Endometrial microvascular endothelial cells (primary cell): ENCODE measurements around a stretch of chr20.

DNA sequence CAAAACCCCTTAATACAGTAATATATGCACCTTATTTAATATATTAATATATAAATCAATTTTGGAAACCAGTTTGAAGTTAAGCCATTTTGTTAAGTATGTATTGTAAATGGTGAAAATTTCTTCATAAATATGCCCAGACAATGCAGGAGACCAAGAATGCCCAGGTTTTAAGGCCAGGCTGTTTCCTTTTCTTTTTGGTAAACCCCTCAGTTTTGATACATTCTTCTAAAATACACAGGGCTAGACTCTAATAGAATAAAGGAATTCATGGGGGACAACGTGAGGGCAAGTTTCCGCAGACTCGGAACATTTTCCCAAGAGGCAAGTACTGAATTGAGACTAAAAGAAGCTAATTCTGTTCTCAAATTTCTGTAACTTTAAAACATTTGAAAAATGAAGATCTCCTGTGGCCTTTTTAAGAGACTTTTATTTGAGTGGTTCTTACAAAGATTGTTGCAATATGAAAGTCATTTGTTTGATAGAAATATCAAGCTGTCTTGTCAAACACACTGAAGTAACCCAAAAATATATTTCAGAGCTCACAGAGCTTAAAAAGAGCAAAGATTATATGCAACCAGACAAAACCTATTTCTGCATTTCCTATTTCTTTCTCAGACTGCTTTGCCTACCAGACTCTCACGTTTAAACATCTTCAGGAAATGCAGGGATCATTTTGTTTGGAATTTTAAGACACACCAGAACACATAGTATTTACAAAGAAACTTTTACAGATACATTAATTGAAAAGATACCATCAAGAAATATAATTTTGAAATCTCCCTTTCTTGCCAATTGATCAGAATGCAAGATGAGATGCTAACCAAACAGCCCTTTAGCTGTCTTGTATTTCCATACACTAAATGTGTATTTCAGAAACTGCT, 4.2 kb downstream of the ROMO1 start:
- RAMPAGE, long total RNA = no peak

DNA sequence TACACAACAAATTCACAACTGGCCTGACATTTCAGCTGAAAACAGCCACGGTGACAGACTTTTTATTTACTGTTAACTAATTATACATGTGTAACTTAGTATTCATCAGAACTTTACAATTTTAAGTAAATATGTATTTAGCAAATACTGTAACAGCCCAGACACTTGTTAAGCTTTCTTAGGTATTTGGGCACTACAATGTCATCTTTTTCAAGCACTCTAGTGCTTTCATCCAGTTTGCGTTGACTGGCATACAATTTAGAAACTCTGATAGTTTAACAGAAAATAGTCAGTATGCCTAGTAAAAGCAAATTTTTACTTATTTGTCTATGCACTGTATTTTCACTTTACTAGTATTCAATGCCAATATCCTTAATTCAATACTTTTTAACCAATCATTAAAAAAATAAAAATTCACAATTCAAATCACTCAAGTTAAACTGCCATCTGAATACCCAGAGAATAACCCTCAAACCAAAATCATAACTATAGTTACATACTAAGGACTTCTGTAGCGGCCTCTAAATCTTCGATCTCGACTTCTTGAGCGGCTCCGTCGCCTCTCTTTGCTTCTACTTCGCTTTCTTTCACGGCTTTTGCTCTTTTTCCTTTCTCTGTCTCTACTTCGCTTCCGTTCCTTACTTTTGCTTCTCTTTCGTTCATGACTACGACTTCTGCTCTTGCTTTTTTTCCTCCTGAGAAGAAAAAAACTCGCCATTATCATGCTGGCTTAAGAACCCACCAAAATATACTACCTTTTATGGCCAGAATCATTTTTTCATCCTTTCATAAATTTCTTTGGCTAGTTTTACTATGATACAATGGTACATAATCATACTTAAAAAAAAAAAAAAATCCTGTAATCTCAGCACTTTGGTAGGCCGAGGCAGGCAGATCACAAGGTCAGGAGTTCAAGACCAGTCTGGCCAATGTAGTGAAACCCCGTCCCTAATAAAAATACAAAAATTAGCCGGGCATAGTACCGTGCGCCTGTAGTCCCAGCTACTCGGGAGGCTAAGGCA, 10.3 kb downstream of the RBM39 start:
- RAMPAGE, long total RNA = no peak

DNA sequence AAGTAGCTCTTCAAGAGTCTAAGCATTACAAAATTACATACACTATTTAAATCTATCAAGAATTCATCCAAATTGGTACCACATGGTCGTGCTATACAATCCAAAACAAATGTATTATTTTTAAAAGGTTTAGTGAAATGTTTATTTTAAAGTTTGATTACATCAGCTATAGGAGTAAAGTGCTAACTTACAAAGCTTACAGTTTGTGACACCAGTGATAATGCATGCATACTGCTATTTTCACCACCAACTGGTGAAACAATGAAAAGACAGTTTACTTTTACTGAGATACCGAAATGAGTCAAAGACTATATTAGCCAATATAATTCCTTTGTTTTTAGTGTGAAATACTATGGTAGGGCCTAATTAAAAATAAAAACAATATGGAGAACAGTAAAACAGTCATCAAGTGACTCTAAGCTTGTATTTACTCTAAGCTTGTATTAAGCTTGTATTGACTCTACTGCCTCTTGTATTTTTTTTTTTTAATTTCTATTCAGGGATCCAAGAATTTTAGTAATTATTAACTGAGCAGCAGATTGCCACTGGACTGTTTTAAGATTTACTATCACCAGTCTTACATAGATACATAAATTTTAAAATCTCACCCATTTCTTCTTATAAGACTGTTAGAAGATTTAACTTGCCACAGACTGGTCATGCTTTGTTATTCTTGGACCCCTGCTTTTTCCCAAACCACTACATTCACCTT, 2.2 kb downstream of the RBM39 start:
- RAMPAGE, long total RNA = no peak

DNA sequence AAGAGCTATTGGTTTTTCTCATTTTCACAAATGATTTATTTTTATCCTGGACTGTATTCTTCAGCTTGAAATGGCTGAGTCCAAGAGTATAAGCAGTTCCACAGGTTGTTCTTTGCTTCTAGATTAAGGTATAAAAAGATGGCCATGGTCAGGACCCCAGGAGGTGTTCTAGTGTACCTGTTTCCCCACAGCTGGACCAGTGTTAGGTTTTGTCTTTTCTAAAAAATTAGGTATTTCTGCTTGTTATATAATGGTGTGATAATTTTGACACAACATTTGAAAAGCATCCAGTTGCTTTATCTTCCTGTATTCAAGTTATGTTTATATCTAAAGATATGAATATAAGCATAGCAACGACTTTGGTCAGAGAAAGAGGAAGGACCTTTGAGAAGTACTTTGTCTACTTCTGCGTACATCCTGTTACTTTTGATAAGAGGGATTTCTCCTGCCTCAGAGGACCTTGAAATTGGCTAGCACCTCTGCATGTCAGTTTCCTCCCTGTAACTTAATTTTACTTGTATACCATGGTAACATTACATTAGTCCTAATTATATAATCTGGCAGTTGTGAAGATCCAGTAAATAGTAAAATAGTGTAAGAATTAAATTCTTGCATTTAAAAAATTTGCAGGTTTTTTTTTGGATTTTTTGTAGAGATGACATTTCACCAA, 24.7 kb downstream of the PHF20 start:
- RAMPAGE, long total RNA = no peak

GRCh38 chr20:36064105-36064470, 90.5 kb upstream of the EPB41L1 start:
- RAMPAGE, long total RNA = no peak

- RAMPAGE, long total RNA = no peak
Observed at GRCh38 chr20:36064535-36065638, 89.7 kb upstream of the EPB41L1 start.

DNA sequence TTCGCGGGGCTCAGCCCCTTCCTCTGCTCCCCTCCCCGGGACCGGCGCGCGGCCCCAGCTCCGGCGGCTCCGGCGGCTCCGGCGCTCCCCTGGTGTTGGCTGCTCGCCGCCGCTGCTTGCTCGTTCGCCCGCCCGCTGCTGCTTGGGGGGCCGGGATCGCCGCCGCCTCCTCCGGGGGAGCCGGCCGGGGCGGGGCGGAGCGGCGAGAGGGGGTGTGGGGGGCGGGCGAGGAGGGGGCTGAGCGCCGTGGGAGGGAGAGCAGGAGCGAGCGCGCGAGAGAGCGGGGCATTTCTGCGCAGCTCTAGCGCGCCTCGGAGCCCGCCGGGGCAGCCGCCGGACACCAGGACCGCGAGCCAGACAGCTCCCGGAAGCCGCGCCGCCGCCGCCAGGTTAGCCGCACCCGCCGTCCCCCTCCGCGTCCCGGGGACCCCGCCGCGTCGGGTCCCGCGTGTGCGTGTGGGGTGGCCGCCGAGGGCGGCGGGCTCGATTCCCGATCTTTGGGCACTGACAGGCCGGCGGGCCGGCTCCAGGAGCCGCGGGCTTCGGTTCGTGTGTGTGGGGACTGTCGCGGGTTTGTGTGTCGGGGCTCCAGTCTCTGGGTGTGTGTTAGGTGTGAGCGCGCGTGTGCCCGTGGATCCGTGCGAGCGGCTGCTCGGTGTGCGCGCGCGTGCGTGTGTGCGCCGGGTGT, 62.0 kb upstream of the EPB41L1 start:
- RAMPAGE, long total RNA = no peak

- RAMPAGE, long total RNA = no peak
Observed at GRCh38 chr20:36094111-36095122, 60.1 kb upstream of the EPB41L1 start.

GRCh38 chr20:36122284-36122859, 32.2 kb upstream of the EPB41L1 start:
- RAMPAGE, long total RNA = no peak

GRCh38 chr20:36465161-36465820, 76.0 kb upstream of the MYL9 start:
- RAMPAGE, long total RNA = no peak

- RAMPAGE, long total RNA = no peak
Observed at GRCh38 chr20:36578271-36579023, 5.0 kb downstream of the TGIF2 start.

- RAMPAGE, long total RNA = no peak
Observed at GRCh38 chr20:36606448-36607272, 1.1 kb downstream of the RAB5IF start.

- RAMPAGE, long total RNA = no peak
Observed at GRCh38 chr20:36862863-36863351, 431 bp downstream of the SOGA1 start.

DNA sequence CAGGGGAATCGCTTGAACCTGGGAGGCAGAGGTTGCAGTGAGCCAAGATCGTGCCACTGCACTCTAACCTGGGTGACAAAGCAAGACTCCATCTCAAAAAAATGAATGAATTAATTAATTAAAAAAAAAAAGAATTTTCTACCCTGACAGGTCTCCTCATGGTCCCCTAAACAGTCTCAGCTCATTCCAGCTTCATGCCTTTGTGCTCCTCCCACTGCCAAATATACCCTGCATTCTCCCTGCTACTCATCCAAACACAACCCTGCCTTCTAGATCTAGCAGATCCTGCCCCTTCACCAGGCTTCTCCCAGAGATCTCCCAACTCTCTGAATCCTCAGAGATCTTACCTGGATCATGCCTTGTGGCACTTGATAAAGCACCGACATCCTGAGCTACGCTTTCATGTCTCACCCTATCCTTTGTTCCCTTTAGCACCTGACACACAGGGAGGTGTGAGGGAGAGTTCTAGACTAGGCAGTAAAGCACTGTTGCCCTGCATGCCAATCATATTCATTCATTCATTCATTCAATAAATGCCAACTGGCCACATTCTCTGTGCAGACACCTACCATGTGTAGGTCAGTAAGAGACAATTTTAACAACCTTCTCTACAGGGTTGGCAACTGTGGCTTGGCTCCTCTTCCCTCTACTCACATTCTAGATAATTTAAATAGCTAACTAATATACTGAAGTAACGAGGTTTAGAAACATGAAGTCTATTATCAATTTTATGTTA, 21.0 kb downstream of the TLDC2 start:
- RAMPAGE, long total RNA = no peak

- RAMPAGE, long total RNA = no peak
Observed at GRCh38 chr20:36949890-36950523, 1.5 kb downstream of the SAMHD1 start.

DNA sequence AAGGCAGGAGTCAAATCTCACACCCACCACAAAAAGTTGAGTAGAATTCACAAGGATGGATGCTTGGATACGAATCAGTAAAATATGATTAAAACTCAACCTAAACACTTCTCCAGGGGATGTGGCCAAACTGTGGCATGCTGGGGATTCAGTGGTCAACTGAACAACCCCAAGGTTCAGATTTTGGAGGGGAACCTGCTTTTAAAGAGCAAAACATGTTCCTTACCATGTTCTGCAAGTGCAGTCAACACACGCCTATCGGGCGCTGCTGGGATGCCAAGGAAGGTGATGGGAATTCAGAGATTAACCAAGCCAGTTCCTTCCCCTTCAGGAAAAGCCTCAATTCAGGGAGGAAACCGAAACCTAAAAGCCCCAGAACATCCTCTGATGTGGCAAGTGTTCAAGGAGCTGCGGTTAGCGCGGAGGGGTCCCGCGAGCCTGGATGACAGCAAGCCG, 956 bp downstream of the SAMHD1 start:
- RAMPAGE, long total RNA = no peak

- RAMPAGE, long total RNA = no peak
Observed at GRCh38 chr20:36969439-36969975, 18.0 kb upstream of the SAMHD1 start.

DNA sequence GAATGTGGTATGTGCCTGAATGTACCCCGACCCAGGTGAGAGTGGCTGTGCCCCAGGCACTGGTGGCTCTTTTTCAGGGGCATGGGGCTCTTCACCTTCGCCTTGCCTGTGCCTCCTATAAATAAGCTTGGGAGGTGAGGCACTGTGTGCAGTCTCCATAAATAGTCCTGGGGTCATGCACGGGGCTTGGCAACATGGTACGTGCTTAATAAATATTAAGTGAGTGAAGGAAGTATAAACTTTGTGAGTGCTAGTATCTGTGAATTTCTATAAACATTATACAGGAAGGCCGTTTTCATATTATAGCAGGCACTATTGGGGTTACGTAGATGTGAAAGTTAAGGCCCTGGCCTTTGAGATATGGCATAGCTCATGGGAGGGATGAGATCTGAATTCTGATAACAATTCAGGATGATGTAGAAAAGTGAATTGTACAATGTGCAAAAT, 32.9 kb downstream of the GHRH start:
- RAMPAGE, long total RNA = no peak

GRCh38 chr20:37270928-37271693, 9.5 kb upstream of the GHRH start:
- RAMPAGE, long total RNA = no peak

GRCh38 chr20:37303510-37304104, 14.2 kb downstream of the MANBAL start:
- RAMPAGE, long total RNA = no peak